ENCODE data around the gene WDR43.

- RRBS, result no CpG with 5 or more reads among the region's 9 CpGs
These were observed 31.4 kb upstream of the FOSL2 start for GRCh38 chr2:28361082-28361736.

DNA sequence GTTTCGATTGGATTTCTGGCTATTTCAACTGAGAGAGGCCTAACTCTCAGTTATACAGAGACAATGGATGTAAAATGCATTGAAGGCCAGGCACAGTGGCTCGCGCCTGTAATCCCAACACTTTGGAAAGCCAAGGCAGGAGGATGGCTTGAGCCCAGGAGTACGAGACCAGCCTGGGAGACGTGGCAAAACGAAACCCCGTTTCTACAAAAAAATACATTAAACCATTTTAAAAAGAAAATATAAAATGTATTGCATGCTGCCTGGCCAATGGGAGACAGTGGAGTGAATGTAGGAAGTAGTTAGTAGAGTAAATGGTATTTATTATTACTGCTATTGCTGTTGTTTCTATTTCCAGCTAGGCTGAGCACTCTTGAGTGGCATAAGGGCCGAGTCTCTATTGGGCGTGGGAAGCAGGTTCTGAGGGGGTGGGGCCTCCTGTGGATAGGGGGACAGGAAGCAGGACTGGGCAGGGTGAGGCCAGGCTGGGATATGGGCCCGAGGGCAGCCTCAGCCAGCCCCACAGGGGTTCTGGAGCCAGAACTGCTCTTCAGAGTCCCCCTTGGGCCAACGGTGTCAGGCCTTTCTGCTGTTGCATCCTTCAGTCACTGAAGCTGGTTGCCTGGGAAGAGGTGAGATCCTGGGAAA lies 26.9 kb upstream of the FOSL2 start:
- RRBS, result no CpG with 5 or more reads among the region's 11 CpGs

GRCh38 chr2:28380867-28381860 lies 11.5 kb upstream of the FOSL2 start:
- RRBS, result no CpG with 5 or more reads among the region's 17 CpGs

GRCh38 chr2:28382702-28383222 lies 9.9 kb upstream of the FOSL2 start:
- RRBS, result no CpG with 5 or more reads among the region's 7 CpGs

GRCh38 chr2:28415839-28417025 lies 23.6 kb downstream of the FOSL2 start:
- RRBS, result no CpG with 5 or more reads among the region's 9 CpGs

- RRBS, result no CpG with 5 or more reads among the region's 7 CpGs
These were observed 81.9 kb downstream of the PLB1 start for GRCh38 chr2:28577708-28578217.

- RRBS, result no CpG with 5 or more reads among the region's 14 CpGs
These were observed 88.2 kb downstream of the PLB1 start for GRCh38 chr2:28583742-28584708.

GRCh38 chr2:28587731-28588795 lies 92.2 kb downstream of the PLB1 start:
- RRBS, result no CpG with 5 or more reads among the region's 14 CpGs

- RRBS, result no CpG with 5 or more reads among the region's 9 CpGs
These were observed 112.3 kb downstream of the PLB1 start for GRCh38 chr2:28607896-28608729.

DNA sequence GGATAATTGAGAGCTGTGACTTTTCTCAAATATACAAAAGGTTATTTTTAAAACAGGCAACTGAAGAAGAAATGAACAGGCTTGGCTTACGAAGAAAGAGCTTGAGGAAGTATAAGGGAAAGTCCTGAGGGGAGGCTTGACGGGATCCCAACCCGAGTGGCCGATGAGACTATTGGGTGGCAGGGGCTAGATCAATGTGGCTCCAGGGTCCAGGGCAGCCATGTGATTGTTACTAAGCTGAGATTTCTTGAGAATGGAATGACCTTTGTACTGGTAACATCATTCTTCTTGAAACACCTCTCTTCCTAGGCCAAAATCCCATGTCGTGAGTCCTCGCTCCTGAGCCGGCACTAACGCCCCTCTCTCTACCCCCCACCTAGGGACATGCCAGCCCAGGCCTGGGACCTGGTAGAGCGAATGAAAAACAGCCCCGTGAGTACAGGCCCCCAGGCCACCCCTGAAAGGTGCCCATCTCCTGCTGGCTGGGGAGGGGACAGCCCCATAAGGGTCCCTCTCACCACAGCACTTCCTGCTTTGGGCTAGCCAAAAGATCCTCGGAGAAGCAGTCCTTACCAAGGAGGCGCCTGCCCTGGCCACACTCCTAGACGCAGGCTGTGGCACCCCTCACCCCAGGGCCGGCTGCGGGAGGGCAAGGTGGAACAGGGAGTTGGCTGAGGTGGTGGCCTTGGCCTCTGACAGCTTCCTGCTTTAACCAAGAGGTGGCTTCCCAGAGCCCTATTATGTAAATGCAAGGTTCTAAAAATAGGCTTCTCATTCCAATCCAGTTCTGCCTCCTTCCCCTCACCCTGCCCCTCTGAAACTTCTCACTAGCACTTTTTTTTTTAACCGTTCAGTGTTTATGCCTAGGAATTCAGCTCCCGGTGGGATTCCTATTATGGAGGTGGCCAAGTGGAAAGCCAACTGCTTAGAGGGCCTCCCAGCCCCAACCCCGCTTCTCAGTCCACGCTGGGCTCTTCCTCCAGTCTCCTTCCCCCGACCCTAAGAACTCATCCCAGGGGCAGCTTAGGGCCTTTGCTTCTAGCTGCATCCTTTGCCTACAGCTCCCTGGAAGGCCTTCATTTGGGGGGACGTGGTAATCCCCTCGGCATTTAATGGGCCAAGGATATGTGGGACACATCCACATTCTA lies 126.6 kb upstream of the PPP1CB start:
- RRBS, result no CpG with 5 or more reads among the region's 22 CpGs

GRCh38 chr2:28639830-28640309 lies 111.8 kb upstream of the PPP1CB start:
- RRBS, result no CpG with 5 or more reads among the region's 5 CpGs

DNA sequence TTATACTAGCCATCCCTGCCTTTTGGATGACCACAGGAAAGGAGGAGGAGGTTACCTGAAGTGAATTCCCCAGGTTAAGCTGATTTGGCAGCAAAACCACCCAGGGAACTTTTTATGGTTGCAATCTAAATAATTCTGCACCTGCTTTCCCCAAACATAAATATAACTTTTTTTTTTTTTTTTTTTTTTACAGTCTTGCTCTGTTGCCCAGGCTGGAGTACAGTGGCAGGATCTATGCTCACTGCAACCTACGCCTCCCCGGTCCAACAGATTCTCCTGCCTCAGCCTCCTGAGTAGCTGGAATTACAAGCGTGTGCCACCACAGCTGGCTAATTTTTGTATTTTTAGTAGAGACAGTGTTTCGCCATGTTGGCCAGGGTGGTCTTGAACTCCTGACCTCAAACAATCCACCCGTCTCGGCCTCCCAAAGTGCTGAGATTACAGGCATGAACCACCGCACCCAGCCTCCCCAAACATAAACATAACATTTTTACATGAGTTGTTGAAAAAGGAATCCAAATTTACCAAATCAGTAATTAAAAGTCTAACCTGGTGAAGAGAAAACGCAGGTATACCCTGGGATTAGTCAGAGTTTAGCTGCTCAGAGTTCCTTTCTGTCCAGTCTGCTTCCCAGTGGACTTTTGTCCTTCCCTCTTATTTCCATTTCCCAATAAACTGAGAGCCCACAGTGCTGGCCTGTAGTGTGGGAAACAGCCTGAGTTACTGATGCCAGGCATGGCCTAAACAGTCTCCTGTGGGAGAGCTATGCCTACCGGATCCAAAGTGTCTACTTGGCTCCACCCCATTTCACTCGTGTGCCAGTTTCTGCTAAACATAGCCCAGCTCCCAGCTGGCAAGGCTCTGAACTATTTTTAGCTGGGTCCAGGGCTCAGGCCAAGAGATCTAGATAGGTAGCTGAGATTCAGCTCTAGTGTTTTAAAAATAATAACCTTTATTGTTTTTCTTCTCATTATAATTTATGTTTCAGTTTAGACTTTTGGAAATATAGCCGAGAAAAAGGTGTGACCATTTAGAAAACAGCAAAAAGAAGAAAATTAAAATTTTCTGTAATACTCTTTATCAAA lies 15.8 kb upstream of the PPP1CB start:
- RRBS, result no CpG with 5 or more reads among the region's 11 CpGs

DNA sequence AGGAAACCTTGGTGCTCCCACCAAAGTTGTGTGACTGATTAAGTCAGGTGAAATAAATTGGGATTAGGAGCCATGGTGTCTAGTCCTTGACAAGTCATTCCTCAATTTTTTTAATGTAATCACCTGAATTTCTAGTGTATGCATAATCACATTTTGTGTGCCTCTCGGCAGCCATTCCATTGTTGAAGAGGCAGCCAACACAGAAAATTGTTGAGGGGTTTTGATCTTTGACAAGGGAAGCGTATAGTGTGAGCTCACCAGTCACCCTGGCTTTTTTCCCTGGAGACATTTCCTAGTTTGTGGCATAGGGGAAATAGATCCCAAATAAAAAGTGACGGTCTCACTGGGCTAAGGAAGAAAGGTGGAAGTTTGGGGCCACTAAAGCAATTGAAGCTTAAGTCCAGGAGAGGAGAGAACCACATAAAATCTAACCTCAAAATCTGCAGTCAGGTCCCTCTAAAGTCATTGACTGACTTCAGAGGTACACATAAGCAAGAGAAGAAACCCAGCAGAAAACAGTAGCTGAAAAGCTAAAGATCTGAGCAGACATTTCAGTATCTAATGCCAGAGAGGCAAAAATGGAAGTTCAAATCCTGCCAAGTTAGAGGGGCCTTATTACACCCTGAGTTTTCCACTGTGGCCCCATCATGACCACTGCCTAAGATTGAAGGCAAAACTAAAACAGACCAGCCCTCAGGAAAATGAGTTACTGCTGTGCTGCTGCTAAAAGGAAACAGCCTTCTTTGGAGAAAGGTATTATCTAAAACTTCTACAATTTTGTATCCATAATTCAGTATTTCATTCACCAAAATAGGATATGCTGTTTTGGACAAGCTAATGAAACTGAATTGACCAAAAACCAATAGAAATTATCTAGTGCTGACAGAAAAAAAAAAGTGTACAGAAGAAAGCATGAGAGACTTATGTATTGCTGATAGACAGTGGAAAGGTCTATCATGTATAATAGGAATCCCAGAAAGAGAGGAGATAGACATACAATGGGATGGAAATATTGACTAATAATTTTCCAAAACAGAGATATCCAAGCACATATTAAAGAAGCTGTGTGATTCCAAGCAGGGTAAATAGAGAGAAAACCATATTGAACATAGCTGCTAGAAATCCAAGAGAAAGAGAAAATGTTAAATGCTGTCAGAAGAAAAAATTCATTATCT lies 16.7 kb downstream of the PPP1CB start:
- RRBS, result no CpG with 5 or more reads among the region's 3 CpGs

- RRBS, result 2% methylated on average over 9 of the region's 73 CpGs
These were observed at the start of gene WDR43 for GRCh38 chr2:28894136-28895006. Gene WDR43, plus strand, starts transcription at chr2:28894667.

DNA sequence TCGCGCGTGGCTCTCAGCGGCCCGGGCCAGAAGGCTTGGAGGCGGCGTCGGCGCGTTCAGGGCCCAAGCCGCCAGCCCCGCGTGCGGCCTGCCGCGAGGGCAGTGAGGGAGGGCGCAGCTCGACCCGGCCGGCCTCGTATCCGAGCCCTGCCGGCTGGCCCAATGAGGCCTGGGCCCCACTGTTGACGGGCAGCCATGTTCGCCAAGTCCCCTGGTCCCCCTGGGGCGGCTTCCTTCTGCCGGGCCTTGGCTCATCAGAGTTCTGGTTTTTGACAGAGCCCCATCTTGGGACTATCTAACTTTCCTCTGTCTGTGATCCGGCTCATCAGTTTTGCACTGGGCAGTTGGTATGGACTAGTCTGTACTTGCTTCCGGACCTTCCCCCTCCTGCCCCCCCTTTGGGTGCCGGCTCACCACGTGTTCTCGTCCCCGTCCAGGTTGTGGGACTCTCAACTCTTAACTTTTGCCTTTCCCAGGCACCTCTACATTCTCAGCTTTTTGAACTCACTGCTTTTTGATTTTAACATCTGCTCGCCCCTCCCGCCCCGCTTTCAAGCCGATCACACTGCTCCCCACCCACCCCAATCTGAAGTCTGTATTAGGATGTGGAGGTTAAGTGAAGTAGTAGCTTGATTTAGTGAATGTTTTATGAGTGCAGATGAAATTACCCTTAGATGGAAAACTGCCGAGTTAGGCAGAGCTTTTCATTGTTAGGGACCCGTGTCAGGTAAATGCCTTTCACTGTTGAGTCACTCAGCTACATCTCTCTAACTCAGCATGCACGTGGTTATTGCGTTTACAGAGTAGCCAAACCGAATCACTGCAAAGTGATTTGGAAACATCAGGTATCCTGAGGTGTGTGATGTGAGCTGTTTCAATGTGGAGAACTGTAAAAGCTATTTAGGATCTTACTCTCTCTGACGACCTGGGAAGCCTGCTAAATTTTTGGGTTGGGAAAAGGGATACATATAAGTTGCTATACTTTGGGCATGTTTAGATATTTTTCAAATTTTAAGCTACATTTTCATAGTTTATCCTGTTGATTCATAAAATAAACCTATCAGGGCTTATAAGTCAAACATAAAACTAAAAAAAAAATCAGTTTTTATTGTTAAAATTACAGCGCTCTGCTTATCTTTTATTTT lies 912 bp downstream of the WDR43 start:
- RRBS, result 3% methylated on average over 16 of the region's 44 CpGs

DNA sequence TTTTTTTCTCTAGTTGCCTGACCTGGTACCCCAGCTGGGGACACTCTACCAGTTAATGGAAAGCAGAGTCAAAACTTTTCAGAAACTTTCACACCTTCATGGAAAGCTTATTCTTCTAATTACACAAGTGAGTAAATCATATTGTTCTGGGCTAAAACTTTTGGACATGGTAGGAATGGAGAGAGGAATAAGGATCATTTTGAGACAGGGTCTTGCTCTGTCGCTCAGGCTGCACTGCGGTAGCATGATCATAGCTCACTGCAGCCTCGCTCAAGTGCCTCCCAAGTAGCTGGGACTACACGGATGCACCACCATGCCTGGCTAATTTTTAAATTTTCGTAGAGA lies 39.7 kb upstream of the TOGARAM2 start:
- RRBS, result no CpG with 5 or more reads among the region's 5 CpGs

- RRBS, result 22% methylated on average over 3 of the region's 11 CpGs
These were observed 31.3 kb downstream of the TOGARAM2 start for GRCh38 chr2:29012123-29012990.

GRCh38 chr2:29014622-29015630 lies 33.8 kb downstream of the TOGARAM2 start:
- RRBS, result no CpG with 5 or more reads among the region's 18 CpGs

DNA sequence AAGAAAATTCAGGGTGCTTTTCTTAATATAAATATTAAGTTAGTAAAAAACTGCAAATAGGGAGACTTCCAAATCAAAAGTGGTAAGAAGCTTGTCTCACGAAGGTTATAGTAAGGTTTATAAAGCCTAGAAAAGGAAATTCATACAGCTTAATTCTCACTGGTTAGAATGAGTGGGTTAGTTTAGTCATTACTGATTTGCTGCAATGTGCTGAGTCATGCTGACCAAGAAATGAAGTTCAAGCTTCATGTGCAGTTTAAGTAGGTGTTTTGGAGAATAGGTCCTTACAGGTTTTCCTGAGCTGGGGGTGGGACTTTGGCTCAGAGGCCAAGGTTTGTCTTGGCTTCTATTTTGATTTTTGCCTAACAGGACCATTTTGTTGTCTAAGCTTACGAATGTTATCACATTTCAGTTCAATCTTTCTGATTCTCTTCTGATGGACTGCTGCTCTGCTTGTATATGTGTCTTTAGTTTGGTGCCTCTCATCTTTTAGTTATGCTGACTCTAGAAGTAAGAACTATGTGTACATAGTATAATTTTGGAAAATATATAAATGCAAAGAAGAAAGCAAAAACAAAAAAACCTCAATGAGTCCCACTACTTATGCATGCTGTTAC lies 15.1 kb downstream of the CLIP4 start:
- RRBS, result no CpG with 5 or more reads among the region's 2 CpGs